RPMI7951 (cell line): ENCODE measurements around the gene WWC2.

DNA sequence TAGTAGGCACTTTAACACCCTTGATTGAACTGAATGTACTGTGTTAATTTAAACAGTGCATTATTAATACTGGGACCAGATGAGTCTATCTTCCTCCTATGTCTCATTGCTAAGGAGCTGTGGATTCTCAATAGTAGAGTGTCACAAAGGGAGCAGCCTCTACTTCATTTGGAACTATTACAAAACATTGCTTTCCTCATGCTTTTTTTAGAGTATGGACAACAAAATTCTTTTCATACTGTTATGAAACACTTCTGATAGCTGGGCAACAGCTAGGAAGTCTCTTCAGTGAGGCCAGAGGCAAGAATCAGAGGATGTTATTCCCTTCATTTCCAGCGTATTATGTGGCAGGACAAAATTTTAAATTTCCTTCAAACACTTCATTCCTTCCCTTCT lies 160.8 kb downstream of the FBXO8 start:
- RAMPAGE, long total RNA: no peak

- RAMPAGE, long total RNA: no peak
Measured at GRCh38 chr4:174314646-174315269, 31.0 kb downstream of the CEP44 start.

DNA sequence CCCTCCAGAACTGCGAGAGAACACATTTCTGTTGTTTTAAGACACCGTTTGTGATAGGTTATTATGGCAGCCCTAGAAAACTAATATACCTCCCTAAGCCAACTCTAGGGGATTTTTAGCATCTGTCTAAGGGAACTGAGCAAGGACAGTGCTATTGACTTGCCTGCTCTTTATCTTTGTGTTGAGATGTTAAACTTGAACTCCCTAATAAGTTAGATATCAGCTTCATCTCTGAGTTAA lies 147.5 kb downstream of the GLRA3 start:
- RAMPAGE, long total RNA: no peak

GRCh38 chr4:175266982-175267181 lies 348.7 kb downstream of the ADAM29 start:
- RAMPAGE, long total RNA: no peak

- RAMPAGE, long total RNA: no peak
Measured at GRCh38 chr4:176000928-176001717, 64.5 kb upstream of the WDR17 start.

DNA sequence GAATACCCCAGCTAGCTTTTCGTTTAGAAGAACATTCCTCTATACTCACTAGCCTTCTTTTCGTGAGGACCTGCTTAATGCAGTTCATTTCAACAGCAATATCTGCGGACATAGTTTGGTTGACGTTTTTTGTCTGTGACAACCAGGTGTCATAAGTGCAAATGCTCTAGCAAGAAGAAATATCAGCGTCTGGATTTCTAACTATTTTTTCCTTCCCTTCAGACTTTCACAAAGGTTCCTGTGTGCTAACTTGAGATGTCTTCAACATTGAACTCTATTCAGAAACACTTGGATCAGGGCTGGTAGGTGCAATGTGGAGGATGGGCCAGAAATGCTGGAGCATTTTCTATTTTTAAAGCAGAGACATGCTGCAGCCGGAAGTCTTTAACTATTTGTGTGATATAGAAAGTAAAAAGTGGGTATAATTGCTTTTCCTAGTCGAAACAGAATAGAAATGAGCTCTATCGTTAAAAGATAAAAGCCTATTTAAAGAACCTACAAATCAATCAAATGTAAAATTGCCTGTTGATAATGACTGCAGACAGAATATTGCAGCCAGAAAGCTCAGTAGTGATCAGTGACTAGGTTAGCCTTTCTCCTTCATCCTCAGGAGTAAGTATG lies 31.6 kb downstream of the ASB5 start:
- RAMPAGE, long total RNA: no peak

GRCh38 chr4:176328620-176329149 lies 8.9 kb downstream of the SPCS3 start:
- RAMPAGE, long total RNA: no peak

DNA sequence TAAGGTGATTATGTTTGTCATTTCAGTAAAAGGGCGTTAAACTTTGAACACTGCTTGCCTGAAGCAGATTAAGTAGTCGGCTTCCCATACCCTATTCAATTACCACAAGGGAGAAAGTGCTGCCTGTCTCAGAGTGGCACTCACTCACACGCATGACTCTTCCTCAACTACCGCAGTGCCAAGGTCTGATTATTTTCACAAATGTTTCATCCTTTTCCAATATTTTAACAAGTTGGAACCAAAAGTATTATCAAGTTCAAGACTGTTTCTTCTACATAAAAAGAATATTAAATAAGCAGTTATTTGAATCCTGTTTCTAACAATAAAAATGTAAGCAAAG lies 10.9 kb downstream of the VEGFC start:
- RAMPAGE, long total RNA: no peak

- RAMPAGE, long total RNA: no peak
Measured at GRCh38 chr4:180057824-180058171, 2185.4 kb upstream of the TENM3 start.

- RAMPAGE, long total RNA: no peak
Measured at GRCh38 chr4:180134047-180134591, 2109.1 kb upstream of the TENM3 start.

DNA sequence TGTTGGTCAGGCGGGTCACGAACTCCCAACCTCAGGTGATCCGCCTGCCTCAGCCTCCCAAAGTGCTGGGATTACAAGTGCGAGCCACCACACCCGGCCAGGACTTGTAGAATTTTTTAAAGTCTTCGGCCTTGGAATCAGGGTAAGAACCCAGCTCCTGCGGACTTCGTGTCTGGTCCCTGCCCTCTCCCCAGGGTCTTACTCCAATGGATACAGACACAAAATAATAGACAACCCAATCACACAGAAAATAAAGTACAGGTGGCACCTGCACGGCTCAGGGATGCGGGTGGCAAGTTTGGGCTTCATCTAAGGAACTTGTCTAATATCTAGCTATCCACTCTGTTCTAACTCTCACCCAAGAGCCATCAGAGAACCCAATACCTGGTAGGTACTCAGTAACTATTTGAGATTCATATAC lies 29.3 kb downstream of the DCTD start:
- RAMPAGE, long total RNA: no peak

DNA sequence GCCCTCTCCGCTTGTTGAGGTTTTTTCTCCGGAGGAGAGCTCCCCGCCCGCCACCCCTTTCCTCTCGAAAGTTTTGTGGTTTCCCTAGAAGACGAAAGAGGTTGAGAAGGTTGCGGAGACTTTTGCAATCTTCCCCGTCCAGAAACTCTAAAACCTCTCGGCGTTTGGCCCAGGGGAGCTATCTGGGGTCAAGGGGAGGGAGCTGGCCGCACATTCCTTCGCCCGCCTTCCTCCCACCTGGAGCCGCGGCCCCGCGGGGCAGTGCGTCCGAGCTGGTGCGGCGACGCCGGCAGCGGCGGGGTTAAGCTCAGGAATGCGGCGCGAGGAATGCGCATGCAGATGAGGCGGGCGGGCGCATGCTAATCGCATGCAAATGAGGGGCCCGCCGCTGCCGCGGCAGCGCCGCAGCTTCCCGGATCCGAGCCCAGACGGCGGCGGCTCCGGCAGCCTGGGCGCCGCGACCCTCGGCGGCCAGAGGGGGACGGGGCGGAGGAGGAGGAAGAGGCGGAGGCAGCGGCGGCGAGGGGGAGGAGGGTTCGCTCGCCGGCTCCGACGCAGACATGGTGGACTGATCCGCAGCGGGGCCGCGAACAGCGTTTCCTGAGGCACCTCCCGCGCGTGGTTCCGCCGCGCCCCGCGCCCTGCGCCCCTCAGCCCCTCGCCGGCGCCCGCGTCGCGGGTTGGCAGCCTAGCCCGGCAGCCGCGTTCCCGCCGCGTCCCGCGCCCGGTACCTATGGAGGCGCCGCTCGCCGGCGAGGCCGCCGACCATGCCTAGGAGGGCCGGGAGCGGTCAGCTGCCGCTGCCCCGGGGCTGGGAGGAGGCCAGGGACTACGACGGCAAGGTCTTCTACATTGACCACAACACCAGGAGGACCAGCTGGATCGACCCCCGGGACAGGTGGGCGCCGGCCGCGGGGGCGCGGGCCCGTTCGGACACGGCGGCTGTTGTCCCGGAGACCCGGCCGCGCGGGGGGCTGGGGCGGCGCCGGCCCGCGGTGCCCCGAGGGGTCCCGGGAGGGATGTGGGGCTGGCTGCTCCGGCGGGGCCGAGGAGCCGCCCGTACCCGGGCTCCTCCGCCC lies at the start of gene WWC2:
TSS of gene WWC2 (plus strand) at position 533 of the 1,079 bp plus-strand sequence.
- RAMPAGE, long total RNA: no peak

- RAMPAGE, long total RNA: no peak
Measured at GRCh38 chr4:183241161-183241489, 79.0 kb downstream of the CLDN22 start.

GRCh38 chr4:183265618-183265888 lies 54.5 kb downstream of the CLDN22 start:
- RAMPAGE, long total RNA: no peak

DNA sequence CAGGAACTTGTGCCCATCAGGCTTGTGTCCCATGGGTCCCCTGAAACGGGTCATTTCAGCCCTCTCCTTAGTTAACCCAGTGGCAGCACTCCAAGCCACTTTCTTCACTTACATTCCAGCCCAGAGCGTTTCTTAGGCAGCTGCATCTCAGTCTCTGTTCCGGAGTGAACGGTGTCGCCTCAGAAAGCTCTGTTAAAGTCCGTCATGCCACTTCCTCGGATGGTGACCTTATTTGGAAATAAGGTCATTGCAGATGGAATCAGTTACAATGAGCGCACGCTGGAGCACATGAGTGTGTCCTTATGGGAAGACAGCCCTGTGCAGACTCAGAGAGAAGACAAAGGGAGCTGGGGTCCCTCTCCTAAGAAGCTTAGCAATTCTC lies 28.4 kb upstream of the CLDN24 start:
- RAMPAGE, long total RNA: no peak

DNA sequence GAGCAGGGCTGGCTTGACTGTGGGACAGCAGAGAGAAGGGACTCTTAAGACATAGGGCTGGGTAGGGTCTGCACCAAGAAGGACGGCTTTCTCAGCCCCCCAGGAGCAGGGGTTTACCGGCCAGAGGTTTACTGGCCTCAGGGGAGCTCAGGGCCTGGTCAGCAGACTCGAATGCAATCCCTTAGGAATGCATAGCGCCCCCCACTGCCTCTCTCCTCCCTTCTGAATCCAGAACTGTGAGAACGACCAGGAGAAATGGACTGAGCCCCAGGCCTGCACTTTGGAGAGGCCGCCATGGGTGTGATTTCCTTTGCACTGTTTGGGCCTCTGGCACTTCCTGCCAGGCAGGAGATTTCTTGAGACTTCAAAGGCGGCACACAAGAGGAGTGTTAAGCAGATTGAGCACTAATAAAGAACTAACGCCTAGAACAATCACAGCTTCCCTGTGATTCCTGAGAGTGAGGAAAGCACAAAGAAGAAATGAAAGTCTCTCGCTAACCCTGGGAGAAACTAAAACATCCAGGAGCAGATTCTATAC lies 13.8 kb upstream of the CDKN2AIP start:
- RAMPAGE, long total RNA: no peak

DNA sequence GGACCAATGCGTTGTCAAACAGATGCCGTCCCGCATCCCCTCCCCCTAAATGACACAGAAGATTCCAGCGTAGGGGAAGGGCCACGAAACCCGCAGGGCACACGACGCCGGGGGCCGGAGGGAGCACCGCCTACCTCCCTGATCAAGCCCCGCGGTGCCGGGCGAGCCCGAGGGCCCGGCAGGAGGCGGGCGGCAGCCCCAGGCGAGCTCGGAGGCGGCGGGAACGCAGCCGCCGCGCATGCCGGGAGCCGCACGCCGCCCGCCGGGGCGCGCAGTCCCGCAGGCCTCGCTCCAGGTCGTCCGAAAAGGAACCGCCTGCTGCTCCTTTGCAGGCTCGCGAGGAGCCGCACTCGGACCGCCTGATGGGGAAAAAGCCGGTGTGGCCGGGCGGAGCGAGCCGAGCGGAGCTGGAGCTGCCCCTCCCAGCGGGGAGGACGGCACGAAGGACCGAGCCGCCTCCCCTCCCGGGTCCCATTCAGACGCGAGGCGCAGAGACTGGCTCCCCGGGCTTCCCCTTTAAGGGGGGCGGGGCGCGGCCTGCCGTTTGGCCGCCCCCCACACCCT lies 734 bp upstream of the ING2 start:
- RAMPAGE, long total RNA: no peak

GRCh38 chr4:183619091-183619987 lies 39.6 kb downstream of the RWDD4 start:
- RAMPAGE, long total RNA: no peak

- RAMPAGE, long total RNA: no peak
Measured at GRCh38 chr4:183906192-183906901, 1.2 kb downstream of the STOX2 start.

DNA sequence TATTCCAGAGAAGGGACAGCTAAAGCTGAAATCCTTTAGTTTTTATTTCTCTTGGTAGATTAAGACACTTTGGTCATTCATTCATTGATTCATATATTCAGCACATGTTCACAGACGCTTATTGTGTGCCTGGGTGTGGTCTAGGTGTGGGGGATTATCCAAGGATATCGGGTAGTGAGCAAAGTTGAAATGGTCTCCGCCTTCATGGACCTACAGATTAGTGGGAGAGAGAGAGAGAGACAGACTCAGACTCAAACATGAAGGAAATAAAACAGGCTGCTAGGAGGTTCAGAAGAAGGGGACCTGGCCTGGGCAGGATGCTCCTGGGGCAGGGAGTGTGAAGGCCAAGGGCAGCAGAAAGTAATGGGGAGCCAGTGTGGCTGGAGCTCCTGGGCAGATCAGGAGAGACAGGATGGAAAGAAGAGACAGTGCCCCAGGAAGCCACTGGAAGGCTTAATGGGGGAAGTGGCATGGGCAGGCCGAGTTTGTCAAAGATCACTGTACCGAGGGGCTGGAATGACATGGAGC lies 45.1 kb downstream of the STOX2 start:
- RAMPAGE, long total RNA: no peak